GM19239 (cell line): ENCODE measurements around a stretch of chr6.

DNA sequence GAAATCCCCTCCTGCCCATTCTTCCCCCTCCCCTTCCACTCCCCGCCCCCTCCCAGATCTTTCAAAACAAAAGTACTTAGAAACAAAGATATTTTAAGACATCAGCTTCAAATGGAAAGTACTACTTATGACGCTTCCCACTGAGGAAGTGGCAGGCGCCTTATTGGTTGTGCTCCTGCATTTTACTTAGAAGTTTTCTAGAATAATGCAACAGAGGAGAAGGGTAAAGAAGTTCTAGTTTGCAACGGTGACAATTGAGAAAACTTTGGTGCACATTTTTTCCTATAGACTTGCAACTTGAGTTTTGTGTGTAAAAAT, 37.1 kb downstream of the NOX3 start:
- RRBS = no CpG with 5 or more reads among the region's 4 CpGs

DNA sequence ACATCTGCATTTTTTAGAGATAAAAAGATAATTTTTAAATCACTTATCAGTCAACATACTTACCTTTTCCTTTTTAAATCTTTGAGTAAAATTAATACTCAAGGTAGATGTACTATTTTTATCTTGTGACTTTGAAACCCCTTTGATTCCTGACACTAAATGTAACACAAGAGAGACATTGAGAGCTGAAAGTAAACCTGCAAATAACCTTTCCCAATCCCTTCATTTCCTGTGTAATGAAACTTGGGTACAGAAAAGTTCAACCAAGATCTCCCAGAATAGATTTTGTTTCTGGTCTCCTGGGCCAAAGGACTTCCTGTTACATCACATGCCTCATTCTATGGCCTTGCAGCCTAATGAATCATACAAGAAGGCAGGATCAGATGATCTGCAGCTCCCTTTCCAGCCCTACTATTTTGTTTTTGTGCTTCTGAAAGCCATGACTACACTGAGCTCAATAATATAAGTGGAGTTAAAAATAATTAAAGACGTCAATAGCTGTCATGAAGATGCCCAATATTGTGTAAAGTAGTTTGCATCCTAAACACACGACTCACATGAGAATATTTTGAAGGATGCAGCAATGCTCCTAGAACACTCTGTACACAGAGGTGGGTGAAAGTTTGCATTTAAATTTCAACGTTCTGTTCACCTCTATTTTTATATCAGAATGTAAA, 73.3 kb upstream of the NOX3 start:
- RRBS = no CpG with 5 or more reads among the region's 3 CpGs

GRCh38 chr6:156175005-156175385, 602.2 kb upstream of the ARID1B start:
- RRBS = no CpG with 5 or more reads among the region's 1 CpG

- RRBS = no CpG with 5 or more reads among the region's 12 CpGs
These were observed 17.8 kb downstream of the ARID1B start for GRCh38 chr6:156794824-156795460.

DNA sequence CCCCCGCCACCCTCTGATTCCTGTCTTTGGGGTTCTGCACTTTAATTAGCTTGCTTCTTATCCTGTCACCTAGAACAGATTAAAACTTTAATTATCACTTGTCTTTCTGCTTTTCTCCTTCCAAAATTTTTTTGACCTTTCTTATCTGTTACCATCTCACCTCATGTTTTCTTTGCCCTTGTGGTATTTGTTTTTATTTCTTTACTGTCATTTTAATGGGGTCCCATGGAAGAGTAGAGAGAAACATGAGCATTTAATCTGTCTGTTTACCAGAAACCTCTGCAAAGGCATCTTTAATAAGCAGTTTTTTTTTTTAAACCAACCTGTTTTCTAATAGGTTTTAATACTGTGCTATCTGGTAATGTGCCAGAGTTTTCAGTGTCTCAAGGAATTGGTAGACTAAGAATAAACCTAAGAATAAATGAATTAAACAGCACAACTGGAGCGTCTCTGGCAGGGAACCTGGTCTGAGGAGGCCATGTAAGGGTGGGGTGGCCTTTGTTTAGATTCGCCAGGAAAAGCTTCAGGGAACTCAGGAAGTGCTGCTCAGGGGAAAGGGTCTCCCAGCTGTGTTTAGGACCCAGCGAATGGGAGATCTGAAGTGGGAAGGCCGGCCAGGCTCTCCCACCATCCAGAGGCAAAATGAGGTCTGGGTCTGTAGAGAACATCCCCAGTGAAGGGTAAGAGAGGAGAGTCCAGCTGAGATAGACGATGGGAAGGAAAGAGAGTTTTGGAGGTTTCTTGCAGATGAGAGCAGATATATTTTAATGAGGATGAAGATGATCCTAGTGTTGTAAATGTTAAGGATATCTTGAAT, 69.9 kb downstream of the ARID1B start:
- RRBS = no CpG with 5 or more reads among the region's 6 CpGs

DNA sequence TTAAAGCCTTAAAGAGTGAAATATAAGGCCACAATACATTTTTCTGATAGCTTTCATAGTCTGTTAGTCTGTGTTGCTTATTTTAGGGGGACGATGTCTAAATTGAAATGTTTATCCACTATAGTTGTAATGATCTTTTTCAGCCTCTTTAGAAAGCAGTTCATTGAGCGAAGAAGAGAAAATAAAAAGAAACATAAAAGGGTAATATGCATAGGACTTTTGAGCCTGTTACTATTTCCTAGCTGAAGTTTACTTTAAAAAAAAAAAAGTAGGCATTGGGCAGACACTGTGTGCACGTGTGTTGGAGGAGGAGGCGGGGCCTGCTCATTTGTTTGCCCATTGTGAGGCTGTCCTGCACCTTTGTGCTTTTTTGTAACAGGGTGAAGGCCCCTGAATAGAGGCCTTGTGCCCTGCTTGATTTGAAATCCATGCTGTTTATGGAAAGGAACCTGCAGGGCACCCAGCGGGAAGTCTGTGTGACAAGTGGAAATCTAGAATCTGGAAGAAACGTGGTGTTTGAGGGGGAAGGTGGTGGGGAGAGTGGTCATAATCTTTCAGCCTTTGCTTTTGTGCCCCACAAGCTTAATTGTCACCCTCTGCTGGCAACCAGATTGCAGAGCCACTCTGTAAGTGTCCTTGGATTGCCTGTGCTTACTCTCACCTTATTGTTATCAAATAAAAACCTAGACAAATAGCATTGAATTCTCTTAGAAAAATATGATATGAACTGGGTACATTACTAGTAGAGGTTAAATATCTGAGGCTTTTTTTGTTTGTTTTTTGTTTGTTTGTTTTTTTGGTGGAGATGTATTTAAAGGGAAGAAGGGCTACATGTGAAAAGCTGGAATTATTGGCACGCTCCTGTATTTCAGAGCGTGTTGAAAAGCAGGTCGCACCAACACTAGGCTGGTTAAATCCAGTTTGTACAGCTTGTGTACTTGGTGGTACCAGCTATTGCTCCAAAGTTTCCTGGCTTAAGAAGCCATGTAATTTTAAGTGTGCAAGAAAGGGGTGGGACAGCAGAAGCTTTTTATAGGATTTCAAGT, 156.1 kb downstream of the ARID1B start:
- RRBS = no CpG with 5 or more reads among the region's 9 CpGs

GRCh38 chr6:156977763-156978457, 200.7 kb downstream of the ARID1B start:
- RRBS = no CpG with 5 or more reads among the region's 8 CpGs

GRCh38 chr6:157206024-157206983, 117.0 kb downstream of the TMEM242 start:
- RRBS = no CpG with 5 or more reads among the region's 39 CpGs

DNA sequence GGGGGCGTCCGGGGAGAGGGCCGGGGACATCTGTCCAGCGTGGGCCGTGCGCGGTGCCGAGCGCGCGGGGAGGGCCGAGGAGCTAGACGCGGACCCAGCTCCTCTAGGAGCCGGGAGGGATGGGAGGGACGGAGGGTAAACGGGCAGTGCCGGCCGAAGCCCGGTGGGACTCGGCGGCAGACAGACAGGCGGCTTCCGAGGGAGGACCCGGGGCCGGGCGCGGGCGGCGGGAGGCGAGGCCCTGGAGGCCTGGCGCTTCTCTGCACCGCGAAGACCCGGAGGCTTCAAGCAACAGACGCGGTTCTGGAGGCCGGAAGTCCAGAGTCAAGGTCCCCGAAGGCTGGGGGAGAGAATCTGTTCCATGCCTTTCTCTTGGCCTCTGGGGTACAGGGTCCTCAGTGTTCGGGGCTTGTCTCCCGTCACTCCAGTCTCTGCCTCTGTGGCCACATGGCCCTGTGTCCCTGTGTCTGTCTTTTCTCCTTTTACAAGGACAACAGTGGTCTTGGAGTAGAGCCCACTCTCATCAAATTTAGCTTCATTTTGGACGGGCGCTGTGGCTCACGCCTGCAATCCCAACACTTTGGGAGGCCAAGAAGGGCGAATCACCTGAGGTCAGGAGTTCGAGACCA, 48.2 kb downstream of the TMEM242 start:
- RRBS = 2% methylated on average over 26 of the region's 46 CpGs

DNA sequence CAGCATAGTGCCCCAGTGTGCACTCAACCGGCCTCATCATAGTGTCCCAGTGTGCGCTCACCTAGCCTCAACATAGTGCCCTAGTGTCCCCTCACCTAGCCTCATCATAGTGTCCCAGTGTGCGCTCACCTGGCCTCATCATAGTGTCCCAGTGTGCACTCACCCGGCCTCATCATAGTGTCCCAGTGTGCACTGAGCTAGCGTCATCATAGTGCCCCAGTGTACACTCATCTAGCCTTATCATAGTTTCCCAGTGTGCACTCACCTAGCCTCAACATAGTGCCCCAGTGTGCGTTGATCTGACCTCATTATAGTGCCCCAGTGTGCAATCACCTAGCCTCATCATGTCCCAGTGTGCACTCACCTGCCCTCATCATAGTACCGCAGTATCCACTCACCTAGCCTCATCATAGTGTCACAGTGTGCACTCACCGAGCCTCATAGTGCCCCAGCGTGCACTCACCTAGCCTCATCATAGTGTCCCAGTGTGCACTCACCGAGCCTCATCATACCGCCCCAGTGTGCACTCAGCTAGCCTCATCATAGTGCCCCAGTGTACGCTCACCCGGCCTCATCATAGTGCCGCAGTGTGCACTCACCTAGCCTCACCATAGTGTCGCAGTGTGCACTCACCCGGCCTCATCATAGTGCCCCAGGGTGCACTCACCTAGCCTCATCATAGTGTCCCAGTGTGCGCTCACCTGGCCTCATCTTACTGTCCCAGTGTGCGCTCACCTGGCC, 11.1 kb downstream of the TMEM242 start:
- RRBS = no CpG with 5 or more reads among the region's 18 CpGs

GRCh38 chr6:157354936-157355261, 26.1 kb upstream of the ZDHHC14 start:
- RRBS = no CpG with 5 or more reads among the region's 2 CpGs

- RRBS = no CpG with 5 or more reads among the region's 13 CpGs
These were observed 192.5 kb upstream of the SNX9 start for GRCh38 chr6:157630263-157631215.

DNA sequence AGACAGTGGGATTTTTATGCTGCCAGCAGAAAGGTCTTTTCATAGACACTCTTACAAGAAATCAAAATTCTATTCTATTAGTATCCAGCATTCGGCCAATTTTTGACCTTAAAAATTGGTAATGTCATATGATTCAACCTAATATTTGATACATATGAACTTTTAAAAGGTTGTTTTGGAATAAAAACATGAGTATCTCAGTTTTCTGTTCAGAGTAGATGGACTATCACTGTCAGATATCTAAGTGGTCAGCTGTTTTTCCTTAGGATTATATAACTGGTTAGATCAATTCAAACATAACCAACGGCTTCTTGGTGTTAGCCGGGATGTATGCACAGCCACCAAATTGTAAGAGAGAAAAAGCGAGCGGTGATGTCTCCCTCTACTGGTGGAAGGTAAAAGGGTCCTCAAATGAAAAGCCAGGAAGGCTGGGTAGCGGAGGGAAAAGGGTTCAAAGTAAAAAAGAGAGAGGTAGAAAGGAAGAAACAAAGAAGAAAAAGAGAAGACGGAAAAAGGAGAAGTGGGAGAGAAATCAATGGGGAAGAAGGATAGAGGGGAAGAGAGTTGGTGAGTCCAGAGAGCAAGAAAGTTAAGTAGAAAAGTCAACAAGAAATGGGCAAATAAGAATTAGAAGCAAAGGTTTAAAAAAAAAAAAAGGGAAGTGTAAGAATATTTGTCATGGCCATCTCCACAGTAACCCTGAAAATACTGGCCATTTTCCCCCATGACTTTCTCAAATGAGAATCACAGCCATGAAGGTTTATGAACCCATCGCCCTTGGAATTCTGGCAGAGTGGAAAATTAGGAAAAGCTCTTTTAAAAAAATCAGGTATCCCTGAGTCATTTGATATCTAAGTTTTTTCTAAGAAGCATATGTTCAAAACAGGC, 155.8 kb upstream of the SNX9 start:
- RRBS = no CpG with 5 or more reads among the region's 8 CpGs

GRCh38 chr6:157689122-157689791, 133.8 kb upstream of the SNX9 start:
- RRBS = no CpG with 5 or more reads among the region's 20 CpGs

DNA sequence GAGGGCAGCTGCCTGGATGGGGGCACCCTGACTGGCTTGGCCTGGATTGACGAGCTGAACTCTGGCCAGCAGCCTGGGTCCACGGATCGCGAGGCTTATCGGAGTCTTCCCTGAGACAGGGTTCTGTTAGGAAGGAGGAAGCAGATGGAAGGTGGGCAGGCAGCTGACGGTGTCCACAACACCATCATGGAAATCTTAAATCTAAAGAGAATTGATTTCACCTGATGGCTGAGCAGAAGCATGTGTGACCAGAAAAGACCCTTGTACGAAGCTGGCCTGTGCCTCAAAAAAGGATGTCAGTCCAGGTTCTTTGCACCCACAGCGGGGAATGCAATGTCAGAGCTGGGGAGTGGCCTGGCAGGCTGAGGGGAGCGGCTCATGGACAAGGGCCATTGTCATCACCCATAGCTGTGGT, 109.4 kb upstream of the SNX9 start:
- RRBS = no CpG with 5 or more reads among the region's 9 CpGs

- RRBS = no CpG with 5 or more reads among the region's 4 CpGs
These were observed 97.6 kb upstream of the SNX9 start for GRCh38 chr6:157725541-157725740.

DNA sequence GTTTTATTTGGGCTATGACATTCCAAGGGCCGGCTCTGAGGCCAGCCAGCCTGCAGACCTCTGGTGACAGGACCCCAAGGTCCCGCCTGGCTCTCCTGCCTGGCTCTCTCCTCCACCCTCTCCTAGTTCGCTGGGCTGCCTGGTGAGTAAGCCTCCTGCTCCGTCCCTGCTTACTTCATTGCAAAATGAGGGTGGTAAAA, 43.1 kb upstream of the SNX9 start:
- RRBS = no CpG with 5 or more reads among the region's 4 CpGs

GRCh38 chr6:157909860-157910490, 71.7 kb upstream of the SYNJ2 start:
- RRBS = no CpG with 5 or more reads among the region's 4 CpGs

DNA sequence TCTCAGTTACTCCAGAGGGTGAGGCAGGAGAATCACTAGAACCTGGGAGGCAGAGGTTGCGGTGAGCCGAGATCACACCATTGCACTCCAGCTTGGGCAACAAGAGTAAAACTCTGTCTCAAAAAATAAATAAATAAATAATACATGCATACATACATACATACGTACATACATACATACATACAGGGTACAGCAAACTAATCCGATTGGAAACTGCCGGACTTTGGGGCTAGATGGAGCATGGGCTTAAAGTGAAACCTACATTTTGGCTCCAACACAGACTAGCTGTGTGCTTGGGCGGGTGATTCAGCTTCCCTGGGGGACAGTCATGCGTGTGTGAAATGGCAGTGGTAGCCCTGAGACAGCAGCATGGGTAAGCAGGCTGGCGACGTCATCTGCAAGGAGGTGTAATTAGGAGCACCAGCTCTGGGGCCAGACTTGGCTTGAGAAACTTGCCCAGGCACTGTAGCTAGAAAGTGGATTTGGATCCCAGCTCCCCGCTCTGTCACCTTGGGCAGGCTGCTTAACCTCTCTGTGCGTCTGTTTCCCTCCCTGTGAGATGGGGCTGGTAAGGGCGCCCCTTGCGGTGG, 44.3 kb downstream of the SYNJ2 start:
- RRBS = no CpG with 5 or more reads among the region's 13 CpGs

DNA sequence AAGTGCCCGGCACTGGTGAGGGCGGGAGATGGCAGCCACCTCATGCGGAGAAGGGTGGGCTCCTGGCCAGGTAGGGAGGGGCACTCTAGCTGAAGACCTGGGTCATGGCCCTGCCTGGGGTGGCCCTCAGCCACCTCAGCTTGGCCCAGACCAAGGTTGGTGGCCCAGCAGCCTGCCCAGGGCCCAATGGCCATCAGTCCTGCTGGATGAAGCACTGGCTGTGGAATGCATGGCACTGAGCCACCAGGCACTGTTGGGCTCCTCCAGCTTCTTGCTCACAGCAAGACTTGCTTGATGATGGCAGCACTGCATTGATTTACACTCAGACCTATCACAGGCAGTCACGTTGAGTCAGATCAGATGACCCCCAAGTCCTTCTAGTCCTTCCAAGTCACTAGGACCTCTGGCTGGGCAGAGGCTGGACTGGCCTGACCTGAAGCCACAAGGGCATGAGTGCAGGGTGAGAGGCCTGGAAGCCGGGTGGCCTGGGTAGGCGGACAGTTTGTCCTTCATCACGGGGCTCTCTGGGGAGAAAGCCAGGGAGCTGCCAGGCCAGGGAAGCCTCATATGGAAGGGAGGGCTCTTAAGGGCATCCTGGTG, 79.2 kb downstream of the SYNJ2 start:
- RRBS = no CpG with 5 or more reads among the region's 7 CpGs